UCH-1 (cell line): ENCODE measurements around the genes SPATA12 and SLMAP.

GRCh38 chr3:55620368-55620997 lies 133.4 kb upstream of the WNT5A start:
- RRBS = no CpG with 5 or more reads among the region's 12 CpGs

DNA sequence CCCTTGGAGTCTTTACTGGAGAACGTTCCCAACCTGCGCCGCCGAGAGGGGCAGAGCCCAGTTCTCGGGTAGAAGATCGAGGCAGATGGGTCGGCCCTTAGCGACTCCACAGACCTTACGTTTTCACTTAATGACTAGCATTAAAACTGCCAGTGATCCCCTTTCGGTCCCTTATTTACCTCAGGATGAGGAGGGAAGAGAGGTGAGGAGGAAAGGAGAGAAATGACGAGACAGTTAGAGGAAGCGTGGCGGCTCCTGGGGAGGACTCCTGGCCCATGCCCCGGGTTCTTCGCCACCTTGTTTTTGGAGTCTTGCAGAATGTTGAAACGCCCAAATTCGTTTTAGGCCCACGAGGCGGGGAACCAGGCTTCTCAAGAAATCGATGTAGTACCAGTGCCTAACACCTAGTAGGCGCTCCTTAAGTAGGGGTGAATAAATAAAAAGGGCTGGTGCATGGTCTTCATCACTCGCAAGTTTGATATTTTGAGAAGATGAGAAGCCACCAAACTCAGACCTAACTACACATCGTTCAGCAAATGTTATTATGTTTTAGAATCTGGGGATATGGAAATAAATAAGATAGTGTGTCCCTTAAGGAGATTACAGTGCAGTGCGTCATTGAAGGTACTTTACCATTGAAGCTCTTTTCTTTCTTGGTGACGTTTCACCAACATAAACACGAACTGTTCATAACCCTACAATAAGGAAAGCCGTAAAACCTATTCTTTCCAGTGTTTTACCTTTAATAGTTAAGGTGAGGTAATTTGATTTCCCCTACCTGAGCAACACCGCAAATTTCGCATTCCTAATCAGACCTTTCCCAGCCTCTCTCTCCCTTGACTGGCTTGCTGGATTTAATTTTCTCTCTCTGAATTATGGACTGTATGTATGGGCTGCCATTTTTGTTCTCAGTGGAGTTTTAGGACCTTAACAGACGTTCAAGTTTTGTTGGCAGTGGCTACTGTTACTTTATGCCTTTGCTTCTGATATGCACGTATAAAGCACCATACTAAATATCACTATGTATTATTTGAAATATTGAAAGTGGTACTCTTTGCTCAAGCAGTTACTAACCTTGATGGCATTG lies 702 bp downstream of the CCDC66 start:
- RRBS = no CpG with 5 or more reads among the region's 31 CpGs

DNA sequence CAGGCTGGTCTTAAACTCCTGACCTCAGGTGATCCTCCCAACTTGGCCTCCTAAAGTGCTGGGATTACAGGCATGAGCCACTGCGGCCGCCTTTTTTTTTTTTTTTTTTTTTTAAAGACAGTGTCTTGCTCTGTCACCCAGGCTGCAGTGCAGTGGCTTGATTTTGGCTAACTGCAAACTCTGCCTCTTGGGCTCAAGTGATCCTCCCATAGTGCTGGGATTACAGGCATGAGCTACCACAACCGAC lies 39.1 kb upstream of the TASOR start:
- RRBS = no CpG with 5 or more reads among the region's 3 CpGs

GRCh38 chr3:56727745-56728468 lies 44.8 kb upstream of the TASOR start:
- RRBS = no CpG with 5 or more reads among the region's 3 CpGs

DNA sequence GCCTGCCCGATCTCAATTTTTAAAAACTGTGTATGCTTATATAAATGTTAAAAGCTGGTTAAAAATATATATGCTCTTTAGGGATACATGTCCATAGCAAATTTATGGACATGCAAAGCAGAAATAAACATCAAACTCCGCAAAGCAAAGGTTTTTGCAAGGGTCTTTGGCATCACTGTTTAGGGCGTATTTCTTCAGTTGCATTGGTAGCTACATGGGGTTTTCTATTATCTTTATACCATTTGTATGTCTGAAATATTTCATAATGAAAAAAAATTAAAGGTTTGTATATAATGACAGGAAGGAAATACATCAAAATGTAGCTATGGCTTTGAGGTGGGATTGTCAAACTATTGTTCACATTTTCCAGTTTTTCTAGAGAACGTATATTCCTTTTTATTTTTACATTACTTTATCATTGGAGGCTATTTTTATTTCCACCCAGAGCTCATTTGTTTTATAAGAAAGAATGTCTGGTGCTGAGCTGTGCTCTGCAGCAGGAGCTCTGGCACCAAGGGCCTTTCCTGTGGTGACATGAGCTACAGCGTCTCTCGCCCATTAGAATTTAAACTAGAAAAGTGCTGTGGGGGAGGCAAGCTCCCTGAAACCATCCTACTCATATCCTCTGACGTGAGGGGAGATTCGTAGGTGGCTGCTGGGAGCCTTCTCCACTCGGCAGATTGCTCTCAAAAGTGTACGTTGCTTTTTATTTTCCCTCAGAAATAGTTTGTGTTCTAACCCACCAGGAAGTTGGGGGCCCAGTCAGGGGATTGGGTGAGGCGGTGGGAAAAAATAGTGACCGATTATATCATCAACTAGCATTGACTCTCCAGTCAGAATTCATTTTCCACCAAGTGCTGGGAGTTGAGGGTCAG lies 76.1 kb upstream of the ARHGEF3 start:
- RRBS = no CpG with 5 or more reads among the region's 12 CpGs

DNA sequence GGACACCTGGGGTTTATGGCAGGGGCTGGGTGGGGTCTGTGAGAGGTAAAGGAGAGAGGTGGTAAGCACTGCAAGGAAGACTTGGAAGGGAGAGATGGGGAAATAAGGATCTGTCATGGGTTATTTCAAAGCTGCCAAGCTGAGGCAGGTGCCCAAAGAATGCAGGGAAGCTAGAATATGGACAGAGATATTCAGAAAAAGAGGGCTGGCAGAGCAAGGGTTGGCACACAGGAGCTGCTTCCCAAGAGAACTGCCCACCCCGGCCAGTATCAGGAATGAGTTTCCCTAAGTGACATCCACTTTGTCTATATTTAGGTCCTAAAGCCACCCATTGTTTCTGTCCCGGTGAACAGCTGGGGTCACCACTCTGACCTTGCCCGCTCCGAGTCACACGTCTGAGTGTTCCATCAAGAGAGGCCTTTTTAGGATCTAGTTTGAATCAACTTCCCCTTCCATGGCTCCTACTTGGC lies 109.5 kb upstream of the ARHGEF3 start:
- RRBS = no CpG with 5 or more reads among the region's 5 CpGs

GRCh38 chr3:56918086-56918763 lies 116.5 kb upstream of the ARHGEF3 start:
- RRBS = no CpG with 5 or more reads among the region's 13 CpGs

DNA sequence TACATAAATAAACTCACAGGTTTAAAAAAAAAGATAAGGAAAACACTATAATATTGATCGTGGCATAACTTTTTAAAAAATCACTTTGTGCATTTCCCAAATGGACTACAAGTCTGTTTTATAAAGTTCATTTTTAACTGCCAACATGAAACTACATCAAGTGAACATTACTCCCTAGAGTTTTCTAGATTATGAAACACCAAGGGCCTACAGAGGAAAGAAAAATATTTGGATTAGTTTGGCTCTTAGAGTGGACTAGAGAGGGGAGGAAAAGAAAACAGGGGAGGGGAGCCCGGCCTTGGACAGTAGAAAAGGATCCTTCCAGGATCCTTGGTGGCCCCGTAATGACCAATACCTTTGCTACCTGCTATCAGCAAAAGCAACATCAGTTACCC lies 75.9 kb upstream of the SPATA12 start:
- RRBS = no CpG with 5 or more reads among the region's 3 CpGs

DNA sequence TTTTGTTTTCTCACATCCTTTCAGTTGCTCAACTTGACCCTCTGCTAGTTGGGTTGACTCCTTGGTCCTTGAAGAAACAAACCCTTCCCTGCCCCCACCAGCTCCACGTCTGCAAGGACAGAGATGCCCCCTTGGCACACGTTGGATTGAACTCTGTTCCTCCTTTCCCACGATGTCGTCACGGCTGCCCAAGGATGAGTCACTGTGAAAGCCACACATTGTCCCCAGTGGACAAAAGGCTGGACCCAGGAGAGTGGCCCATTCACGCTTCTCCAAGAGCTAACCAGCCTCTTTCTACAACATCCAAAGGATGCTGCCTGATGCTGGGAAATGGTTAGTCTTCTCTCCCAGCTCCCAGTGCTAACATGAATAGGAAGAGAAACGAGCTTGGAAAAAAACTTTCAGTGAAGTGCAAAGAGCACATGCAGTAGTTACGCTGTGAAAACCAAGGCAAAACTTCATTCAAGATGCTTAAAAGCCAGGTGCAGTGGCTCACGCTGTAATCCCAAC lies 42.9 kb upstream of the SPATA12 start:
- RRBS = no CpG with 5 or more reads among the region's 9 CpGs

DNA sequence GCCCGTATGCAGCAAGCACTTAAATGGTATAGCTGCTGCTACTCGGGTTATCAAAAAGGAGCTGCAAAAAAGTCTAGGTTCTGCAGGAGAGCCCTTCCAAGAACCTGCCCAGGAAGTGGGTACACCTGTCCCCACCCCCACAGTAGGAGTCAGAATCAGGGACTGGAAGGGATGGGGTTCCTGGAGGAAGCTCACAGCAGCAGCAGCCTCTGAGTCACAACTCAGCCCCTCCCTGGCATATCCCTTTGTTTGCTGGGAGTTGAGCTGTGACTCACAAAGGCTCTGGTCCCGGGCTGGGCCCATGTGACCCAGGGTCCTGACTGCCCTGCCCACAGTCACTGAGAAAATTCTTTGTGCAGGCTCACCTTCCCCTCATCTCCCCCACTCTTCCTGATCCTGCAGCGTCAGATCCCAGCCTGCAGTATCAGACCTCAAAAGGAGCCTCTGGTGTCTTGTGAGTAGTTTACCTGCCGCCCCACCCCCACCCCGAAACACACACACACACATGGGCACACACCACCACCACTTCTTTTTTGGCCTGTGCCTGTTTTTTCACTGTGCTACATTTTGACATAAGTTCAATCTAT lies at the start of gene SPATA12:
Gene SPATA12, plus strand, starts transcription at position 332 of the 587 bp plus-strand sequence.
- RRBS = no CpG with 5 or more reads among the region's 6 CpGs

- RRBS = no CpG with 5 or more reads among the region's 4 CpGs
Measured at GRCh38 chr3:57160246-57160920, 4.8 kb downstream of the IL17RD start.

GRCh38 chr3:57755982-57756514 lies at the start of gene SLMAP:
SLMAP (plus strand) TSS chr3:57756309.
- RRBS = no CpG with 5 or more reads among the region's 39 CpGs

DNA sequence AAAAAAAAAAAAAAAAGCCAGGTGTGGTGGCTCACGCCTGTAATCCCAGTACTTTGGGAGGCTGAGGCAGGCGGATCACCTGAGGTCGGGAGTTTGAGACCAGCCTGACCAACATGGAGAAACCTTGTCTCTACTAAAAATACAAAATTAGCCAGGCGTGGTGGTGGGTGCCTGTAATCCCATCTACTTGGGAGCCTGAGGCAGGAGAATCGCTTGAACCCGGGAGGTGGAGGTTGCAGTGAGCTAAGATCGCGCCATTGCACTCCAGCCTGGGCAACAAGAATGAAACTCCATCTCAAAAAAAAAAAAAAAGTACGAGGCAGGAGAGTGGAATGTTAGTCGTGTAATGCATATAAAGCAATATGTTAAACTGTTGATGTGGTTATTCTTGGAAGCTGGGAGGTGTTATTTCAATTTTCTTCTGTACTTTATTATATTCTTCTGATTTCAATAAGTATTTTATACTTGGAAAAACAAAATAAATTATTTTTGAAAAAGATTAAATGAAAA lies 41.1 kb downstream of the SLMAP start:
- RRBS = no CpG with 5 or more reads among the region's 10 CpGs

DNA sequence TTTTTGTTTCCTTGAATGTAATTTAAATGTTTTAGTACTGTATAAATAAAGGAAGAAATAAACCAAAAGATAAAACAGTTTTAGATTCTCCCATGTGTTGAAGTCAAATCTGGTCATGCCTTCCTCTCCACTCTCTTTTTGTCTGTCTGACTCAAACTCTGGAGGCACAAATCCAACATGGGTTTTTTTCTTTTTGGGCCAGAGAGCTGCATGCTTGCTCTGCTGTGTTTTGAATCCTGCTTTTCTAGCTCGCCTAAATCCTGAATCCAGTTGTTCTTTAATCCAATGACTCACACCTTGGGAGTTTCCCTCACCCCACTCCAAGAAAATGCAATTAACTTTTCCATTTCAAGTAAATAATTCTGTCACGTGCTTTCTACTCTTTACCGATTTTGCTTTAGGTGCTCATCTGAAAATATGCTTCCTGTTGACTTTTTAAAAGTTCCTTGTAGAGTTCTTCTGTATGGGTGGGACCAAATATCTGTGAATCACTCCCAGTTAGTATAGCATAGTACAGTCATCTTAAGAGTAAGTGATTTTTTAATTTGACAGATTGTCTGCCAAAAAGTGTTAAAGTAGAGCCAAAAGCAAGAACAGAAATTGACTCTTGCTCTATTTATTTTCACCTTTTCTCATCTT lies 47.5 kb downstream of the SLMAP start:
- RRBS = no CpG with 5 or more reads among the region's 3 CpGs

DNA sequence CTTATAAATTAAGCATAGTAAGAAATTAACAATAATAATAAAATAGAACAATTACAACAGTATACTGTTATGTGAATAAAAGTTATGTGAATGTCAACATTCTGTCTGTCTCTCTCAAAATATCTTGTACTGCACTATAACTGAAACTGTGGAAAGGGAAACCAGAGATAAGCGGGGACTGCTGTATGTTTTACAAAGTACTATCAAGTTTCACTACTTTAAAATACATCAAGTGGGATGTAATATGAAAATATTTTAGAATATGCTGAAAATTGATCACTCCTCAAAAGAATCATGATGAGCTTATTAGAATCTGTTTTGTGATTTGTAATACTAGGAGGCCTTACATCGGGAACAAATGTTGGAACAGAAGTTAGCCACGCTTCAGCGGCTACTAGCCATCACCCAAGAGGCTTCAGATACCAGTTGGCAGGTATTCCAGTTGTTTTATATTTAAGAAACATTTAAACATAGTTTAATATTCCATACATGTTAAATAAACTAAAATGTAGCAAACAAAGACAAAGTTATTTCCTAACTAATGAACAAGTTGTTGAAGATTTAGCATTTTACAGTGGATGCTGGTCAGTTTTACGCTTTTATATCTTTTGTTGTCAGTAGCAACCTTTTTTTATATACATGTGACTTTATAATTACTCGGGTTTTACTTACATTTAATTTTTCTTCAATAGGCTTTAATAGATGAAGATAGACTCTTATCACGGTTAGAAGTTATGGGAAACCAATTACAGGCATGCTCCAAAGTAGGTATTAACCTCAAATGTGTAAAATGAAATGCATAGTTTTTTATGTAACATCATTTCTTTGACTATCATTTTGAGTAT lies 101.5 kb downstream of the SLMAP start:
- RRBS = no CpG with 5 or more reads among the region's 7 CpGs

DNA sequence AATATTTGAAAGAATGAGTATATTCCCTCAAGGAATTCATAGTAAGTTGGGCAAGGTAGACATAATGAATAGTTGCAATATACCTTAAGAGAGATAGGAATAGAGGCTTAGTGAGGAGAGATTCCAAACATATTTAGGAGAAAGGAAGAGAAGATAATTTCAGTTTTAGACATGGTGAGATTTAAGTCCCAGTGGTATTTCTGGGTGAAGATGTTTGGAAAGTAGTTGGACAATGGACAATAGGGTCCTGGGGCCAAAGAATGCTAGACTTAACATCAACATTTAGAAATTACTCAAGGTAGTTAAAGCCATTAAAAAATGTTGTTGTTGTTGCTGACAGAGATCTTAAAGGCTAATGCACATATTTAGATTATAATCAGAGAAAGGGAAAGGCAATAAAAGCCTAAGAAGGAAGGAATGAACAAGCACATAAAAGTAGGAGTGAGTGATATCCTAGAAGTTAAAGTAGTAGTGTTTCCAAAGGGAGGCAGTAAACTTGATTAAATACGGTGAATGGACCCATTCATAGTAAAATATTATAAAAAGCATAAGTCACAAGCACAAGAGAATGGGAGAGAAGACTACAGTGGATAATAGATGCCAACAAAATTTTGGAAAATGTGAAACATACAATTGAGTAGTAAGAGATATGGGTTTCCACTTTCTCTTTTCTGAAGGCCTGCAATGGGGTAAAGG lies 125.0 kb upstream of the FLNB start:
- RRBS = no CpG with 5 or more reads among the region's 1 CpG

DNA sequence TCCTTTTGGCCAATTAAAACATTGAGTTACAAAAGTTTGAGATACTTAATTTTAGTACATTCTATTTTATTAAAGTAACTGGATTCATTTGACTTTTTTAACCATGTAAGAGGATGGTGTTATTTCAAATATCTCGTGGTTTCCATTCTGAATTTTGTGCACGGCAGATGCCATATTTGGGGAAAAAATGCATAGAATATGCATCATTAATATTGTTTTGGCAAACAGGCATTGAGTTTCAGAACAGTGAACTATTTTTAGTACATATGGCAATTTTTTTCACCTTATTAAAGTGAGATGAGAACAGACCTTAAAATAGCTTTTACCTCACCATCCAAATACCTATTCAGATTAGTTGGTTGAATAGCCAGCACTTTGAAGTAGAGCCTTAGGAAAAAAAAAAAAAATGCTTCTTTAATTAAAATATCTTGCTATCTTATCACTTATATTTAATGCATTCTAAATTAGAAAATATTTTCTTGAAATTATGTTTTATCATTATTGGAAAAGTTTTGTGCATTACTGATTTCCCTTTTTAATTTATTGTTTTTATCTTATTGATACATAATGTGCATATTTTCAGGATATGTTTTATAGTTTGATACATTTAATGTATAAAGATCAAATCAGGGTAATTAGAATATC lies 117.3 kb upstream of the FLNB start:
- RRBS = no CpG with 5 or more reads among the region's 2 CpGs

DNA sequence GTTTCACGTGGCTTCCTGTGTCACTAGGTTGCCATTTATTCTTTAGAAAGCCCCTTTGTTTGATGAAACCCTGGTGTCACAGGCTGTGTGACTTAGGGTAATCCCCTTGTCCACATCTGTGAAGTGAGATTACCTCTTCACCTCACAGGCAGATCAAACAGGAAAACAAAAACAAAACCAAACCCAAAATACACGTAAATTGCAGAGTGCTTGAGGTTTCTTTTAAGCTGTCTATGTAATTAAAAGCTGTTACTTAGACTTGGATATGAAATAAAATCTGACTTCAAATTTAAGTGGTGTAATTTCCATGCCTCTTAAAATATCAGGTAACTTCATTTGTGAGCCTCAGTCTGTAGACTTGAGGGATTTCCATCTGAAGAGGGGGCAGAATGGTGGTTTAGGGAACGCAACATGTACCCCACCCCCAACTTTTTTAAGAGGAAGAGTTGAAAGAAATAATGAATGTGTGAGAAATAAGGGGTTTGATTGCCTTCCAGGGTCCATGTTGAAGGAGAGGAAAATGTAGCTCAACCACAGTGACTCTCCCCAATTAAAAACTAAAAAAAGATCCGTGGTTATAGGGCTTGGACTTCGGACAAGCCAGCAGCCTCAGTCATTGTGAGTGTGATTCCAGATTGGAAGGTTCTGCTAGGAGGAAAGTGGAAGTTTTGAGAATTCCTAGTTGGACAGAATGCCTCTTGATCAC lies 27.0 kb downstream of the FLNB start:
- RRBS = no CpG with 5 or more reads among the region's 5 CpGs

GRCh38 chr3:58260352-58260817 lies 22.8 kb downstream of the ABHD6 start:
- RRBS = no CpG with 5 or more reads among the region's 7 CpGs

DNA sequence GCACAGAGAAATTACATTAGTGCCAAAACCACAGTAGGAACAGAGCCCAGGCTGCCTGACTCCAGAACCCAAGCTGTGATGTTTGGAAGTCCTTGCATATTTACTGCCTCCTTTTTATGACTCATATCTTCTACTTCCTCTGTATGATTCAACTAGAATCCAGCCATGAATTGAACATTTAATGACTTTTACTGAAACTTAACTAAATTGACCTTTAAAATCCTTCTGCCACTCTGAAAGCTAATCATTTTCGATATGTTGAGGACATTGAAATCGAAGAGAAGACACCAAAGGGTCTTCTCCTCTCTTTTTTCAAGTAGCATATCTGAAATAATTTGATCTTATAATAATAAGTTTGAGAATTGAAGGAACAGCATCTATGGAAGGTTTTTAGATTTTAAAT lies 33.8 kb upstream of the RPP14 start:
- RRBS = no CpG with 5 or more reads among the region's 2 CpGs